Subcutaneous preadipocyte (primary cell): ENCODE measurements around the gene PPP1R2.

GRCh38 chr3:195259425-195260550, 11.2 kb downstream of the XXYLT1 start:
- CAGE, long polyA plus RNA = no peak

GRCh38 chr3:195540393-195540856, 2.7 kb downstream of the PPP1R2 start:
- CAGE, long polyA plus RNA = no peak

GRCh38 chr3:195543047-195544073, at the start of gene PPP1R2:
TSS of gene PPP1R2 (minus strand) at chr3:195543325.
- CAGE, long polyA plus RNA = start-site peak on the minus strand at chr3:195543252-195543346, 3,168 and 479 reads in 2 replicates

GRCh38 chr3:195544327-195544772, 1.2 kb upstream of the PPP1R2 start:
- CAGE, long polyA plus RNA = no peak

GRCh38 chr3:195558586-195559021, 15.5 kb upstream of the PPP1R2 start:
- CAGE, long polyA plus RNA = no peak

GRCh38 chr3:195584250-195584738, 554 bp upstream of the APOD start:
- CAGE, long polyA plus RNA = no peak

- CAGE, long polyA plus RNA = no peak
These were observed 51.6 kb upstream of the APOD start for GRCh38 chr3:195635425-195635742.

DNA sequence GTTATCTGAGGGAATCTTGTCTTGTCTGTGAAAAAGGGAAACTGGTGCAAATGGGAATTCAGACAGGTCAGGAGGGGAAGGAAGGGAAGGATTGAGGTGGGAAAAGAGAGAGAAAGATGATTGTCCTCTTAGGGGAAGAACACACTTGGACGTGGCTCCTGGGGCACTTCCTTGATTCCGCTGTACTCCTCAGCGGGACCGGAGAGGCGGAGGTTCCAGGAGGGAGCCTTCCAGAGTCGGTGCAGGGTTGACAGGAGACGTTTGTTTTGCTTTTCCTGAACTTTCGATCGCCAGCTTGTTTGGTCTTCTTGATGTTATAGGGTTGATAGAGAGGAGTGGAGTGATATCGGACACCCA, 52.2 kb upstream of the APOD start:
- CAGE, long polyA plus RNA = no peak

GRCh38 chr3:195663489-195664361, 57.1 kb upstream of the MUC20 start:
- CAGE, long polyA plus RNA = no peak

GRCh38 chr3:195705075-195705910, 15.5 kb upstream of the MUC20 start:
- CAGE, long polyA plus RNA = no peak

- CAGE, long polyA plus RNA = no peak
These were observed 12.3 kb upstream of the MUC20 start for GRCh38 chr3:195708327-195709009.

DNA sequence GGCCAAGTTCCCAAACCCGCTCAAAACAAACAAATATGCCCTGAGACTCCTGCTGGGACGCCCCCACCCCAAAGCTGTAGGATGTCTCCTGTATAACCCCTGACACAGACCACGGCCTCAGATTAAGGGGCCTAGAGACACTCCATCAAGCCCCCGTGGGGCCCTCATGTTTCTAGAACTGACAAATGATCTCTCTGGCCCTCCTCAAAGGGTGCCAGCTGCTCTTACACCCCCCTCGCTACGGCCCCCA, 15.0 kb downstream of the TNK2 start:
- CAGE, long polyA plus RNA = no peak

DNA sequence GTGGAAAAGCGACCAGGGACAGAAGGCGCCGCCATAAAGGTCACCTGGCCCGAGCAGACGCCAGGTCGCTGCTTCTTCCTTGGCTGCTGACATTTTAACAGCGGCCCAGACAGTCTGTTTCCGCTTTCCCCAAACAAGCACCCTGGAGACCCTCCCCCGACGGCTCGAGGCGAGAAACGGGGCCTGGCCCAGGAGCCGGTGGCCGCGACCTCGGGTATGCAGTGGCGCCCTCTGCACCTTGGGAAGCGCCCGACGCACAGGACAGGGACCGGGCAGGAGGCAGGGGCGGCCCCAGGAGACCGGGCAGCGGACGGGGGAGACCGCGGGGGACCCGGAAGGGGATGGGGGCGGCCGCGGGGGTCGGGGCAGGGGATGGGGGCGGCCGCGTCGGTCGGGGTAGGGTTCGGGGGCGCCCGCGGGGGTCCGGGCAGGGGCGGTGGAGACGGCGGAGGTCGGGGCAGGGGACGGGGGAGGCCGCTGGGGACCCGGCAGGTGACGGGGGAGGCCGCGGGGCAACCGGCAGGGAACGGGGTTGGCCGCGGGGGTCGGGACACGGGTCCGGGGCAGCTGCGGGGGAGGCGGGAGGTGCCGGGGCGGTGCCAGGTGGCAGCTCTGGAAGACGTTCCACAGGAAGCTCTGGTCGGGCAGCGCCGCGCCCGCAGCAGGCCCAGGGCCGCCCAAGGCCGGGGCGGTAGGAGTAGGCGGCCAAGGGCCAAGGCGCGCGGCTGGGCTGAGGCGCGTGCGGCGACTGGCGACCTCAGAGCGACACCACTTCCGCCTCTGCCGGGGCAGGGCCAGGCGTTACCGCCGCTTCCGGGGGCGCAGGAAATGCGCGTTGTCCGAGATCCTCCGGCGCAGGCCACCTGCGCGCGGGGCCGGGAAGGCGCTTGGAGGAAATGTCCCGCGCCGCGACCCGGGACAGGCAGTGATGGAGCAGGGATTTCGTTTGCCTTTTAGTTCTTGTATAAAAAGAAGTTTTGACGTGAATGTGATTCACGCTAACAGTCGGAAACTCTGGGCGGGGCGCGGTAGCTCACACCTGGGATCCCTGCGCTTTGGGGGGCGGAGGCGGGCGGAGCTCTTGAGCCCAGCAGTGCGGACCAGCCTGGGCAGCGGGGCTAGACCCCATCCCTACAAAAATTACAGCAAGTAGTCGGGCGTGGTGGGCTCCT, 45.8 kb upstream of the TNK2 start:
- CAGE, long polyA plus RNA = no peak

GRCh38 chr3:195960713-195961401, 52.5 kb upstream of the TNK2 start:
- CAGE, long polyA plus RNA = no peak

DNA sequence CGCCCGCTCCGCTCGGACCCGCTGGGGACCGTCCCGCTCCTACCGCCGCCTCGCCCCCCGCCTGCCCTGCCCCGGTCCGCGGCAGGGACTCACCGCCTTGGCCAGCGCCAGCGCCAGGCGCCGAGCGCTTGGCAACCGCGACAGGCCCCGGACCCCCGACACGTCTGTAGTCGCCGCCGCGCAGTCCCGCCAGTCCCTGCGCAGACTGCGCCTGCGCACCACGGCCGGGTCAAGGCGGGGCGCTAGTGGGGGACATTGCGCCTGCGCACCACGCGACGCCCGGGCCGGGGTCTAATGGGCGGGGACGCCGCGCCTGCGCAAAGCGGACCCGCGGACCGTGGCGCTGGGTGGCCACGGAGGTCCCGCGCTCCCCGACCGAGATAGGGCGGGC, 81.7 kb upstream of the TNK2 start:
- CAGE, long polyA plus RNA = no peak

DNA sequence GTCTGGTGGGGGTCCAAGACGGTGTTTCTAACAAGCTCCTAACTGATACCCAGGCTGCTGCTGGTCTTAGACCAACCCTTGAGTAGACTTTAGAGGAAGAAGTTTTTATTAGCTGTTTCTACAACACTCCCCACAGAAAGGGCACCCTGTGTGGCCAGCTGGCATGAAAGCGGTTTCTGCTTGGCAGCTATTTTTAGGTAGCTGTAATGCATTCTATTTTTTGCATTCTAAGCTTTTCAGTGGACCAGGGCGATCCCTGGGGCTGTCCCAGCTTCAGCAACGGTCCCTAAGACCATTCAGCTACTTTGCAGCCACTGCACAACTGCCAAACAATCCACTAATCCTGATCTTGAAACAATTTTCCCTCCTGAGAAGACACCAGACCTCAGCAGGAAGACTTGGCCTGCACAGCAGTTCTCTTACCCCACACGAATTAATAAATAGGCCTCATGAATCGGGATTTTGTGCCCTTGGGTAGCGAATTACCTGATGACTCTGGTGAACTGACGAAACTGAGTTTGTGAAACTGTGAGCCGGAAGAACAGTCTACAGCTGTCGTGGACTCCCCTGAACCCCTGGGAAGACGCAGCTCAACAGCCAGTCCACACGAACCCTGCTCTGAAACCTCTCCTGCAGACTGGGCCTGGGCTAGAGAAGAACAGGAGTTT, 14.6 kb upstream of the TFRC start:
- CAGE, long polyA plus RNA = no peak

DNA sequence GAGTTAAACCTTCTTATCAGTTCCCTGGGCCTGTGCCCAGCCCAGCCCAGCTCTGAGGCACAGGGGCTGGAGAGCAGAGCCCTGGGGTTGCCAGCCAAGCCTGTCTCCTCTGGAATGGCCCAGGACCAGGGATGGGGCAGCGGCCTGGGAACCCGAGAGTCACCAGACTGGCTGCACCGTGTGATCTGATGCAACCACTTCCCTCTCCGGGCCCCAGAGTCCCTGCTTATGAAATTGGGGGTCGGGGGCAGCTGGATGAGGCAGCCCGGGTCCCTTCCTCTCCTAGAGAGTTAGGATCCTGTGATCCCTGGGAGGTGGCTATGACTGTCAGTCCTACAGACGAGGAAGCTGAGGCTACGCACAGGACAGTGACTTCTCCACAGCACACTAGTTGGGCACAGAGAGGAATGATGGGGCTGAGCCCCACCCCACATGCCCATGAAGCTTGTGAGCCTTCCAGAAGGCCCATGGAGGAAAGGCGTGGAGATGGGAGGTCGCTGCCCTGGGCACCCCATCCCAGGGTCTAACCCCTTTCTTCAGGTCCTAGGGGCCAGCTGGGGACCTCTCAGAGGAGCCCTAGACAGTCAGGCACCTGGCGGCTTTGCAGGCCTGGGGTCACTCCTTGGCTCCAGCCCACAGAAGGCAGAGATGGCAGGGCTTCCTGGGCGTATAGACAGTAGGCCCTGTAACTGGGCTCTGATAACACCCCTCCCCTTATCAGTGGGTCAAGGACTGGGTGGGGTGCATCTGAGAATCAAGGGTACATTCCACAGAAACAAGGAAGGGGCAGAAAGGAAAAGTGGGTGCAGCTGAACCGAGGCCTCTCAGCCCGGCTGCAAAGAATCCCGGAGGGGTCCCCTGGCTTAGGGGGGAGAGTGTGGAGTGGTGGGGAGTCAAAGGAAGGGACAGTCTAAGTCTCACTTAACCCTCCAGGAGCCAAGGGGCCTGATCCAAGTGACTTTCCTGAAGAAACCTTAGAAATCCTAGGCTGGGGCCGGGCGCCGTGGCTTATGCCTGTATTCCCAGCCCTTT, 16.8 kb downstream of the ZDHHC19 start:
- CAGE, long polyA plus RNA = no peak

DNA sequence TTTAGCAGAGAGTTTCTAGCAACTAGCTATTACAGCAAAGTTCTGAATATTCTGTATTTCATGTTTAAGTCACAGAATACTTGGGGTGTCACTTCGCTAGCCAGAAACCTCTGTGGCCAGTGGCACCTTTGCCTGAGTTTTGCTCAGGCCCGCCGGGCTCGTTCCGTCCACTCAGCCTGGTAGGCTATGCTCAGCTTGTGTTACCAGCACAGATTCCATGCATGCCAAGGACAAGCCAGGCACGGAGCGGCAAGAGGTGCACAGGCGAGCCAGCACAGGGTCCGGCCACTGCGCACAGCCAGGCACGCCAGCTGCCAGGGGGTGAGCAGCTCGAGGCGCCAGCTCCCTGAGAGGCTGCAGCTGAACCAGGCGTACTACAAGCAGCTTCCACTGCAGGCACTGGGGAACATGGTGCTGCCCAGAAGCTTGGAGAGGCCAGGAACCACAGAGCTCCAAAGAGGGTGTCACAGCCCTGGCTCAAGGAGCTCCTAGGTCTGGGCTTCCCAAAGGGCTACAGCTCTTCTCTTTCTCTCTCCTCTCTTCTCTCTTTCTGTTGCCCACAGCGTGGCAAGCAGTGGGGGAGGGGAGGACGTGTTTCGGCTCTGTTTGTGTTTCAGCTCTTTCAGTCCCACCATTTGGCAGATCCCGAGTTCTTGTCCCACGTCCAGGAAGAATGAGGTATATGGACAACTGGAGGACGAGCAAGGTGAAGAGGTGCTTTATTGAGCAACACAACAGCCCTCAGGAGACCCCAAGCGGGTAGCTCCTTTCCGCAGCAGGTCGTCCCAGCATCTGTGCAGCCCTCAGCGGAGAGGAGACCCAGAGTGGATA, 14.6 kb downstream of the PCYT1A start:
- CAGE, long polyA plus RNA = no peak

- CAGE, long polyA plus RNA = no peak
These were observed 10.3 kb upstream of the TM4SF19 start for GRCh38 chr3:196348358-196349082.

DNA sequence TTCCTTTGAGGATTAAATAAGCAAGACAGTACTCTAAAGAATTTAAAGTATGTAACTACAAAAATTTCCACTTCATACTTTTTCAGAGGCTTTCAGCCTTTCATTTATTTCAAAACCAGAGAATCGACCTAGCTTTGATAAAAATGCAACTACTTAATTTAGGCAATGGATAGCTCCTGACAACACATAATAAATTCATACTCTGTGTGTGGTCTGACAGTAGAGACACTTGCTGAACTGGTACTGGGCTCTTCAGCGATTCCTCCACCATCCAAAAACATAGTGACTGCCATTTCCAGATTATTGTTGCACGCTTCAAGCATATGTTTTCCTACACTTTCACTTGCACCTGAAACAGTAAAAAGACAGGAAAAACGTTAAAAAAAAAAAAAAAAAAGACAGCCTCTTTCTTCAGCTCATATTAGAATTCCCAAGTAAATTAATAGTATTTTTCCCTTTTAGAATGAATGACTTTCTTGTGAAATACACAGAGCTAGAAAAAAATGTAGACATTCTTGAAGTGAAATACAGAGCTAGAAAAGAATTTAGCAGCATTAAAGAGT, 25.1 kb downstream of the UBXN7 start:
- CAGE, long polyA plus RNA = no peak